LHCN-M2 (cell line): ENCODE results near the gene CDH10.

DNA sequence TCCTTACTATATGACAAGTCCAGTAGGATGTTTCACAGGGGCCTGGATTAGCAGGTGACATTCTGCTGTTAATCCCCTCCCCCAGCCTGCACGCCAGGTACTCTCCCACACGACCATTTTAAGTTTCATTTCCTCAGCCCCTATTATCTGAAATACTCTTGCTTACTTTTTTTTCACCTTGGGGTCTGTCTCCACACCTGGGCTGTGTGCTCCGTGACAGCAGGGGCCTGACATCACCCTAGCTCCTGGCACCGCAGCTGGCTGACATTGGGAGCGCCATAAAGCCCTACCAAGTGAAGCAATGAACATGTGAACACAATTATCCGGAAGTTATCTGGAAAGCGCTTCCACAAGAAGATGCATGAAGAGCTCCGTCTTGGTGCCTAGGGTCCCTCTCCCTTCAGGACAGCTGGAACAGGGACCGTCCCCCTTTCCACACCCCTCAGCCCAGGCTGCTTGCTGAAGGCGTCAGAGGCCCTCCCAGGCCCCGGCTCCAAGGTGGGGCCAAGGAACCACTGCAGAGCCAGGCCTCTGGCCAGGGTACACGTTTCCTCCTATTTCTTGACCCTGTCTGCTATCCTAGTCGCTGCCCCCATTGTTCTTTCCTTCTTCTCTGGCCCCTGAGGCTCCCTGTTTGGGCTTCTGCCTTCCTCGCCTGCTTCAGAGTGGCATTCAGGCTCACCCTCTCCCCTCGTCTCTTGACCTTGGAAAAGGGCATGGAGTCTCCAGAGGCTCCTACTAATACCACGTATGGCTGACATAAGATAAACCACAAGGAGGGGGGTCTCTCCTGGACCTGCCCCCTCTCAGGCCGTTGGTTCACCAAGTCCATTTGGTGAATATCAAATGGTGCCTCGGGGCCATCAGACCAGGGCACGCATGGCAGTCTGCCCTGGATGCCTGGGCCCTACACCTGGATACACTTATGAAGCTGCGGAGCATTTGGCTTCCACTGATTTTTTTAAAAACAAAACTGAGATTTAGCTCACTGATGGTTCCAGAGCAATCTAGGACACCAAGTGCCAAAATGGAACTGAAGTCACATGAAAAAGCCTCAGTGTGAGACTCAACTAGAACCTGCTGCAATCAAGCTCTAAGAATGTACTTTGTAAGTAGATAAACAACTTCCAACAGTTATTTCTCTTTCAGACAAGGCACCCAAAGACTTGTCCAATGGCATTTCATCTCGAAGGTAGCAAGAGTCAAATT lies 40.0 kb upstream of the ZNF622 start:
- RAMPAGE, long total RNA, result no peak

DNA sequence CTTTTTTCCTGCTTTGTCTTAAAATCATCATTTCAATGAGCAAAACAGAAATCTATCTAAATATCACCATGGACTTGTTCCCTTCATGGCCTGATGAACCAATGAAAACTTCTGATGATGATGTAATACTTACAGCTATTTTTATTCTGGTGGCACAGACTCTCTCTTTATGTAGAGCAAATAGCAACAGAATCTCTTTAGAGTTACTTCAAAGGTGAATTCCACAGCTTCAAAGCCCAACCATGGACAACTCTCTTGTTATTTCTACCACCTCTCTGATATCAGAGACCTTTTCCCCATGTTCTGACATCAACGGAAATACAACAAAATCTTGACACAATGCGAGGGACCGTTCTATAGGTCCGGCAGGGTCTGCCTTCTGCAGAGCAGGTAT lies 70.1 kb downstream of the RETREG1 start:
- RAMPAGE, long total RNA, result no peak

DNA sequence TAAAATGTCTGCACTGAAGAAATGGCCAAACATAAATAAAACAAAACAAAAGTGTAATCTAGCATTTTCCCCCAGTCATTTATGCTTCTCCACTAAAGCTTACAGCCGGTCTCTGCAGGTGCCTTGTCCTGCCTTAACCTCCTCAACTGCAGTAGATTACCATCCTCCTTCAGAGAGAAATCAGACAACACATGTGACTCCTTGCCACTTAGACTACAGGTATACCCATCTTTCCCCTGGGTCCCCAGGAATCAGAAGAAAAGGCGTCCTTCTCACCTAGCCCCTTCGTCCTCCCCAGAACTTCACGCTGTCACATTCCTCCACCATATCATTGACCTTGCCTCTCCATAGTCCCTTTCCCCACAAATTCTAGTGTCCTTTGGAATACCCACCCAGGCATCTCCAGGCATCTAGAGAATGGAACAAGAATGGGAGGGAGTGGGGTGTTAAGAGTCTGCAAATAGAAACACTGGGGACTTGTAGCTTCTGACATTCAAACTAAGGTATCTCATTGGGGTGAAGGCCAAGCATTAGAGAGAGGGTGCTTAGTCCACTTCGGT lies 11.6 kb downstream of the RETREG1 start:
- RAMPAGE, long total RNA, result no peak

- RAMPAGE, long total RNA, result no peak
Measured at GRCh38 chr5:16702643-16703360, 86.0 kb upstream of the RETREG1 start.

- RAMPAGE, long total RNA, result no peak
Measured at GRCh38 chr5:16879689-16880080, 56.4 kb downstream of the MYO10 start.

GRCh38 chr5:16881053-16881422 lies 55.0 kb downstream of the MYO10 start:
- RAMPAGE, long total RNA, result no peak

GRCh38 chr5:17069826-17070277 lies 133.8 kb upstream of the MYO10 start:
- RAMPAGE, long total RNA, result no peak

GRCh38 chr5:17222533-17223114 lies 5.2 kb downstream of the BASP1 start:
- RAMPAGE, long total RNA, result no peak

DNA sequence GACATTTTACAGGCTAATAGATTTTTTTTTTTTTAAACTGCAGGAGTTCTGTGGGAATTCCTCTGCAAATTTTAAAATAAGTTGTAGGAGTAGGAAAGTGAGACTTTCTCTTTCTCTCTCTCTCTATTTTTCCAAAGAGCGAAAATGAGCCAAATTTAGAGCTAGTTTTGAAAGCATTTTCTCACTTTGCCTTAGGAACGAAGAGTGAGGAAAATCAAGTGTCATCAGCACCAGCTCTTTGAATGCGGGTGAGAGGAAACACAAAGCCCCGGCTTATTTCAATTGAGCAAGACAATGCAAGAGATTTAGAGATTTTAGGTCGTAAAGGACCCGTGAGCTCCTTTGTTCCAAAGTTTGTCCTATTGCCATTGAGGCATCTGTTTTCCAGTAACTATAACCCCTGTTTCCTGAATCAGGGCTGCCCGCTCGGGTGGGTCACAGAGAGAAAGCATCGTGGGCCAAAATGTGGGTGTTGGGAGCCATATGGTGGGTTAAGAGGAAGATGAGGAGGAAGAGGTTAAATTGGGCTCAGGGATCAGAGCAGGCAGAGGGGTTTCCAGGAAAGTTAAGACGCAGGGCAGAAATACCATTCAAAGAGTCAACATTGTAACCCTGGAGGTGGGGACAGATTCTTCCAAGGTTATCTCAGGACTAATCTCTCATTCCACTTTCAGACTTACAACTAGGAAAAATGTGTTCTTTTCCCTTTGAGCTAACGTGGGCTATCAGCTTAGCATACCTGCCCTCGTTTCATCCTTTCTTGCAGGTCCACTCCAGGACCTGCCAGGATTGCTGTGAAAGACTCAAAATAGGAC lies 89.6 kb downstream of the H3Y2 start:
- RAMPAGE, long total RNA, result no peak

- RAMPAGE, long total RNA, result no peak
Measured at GRCh38 chr5:24644432-24645228, at the start of gene CDH10. Gene CDH10 (minus strand): TSS chr5:24644978.

DNA sequence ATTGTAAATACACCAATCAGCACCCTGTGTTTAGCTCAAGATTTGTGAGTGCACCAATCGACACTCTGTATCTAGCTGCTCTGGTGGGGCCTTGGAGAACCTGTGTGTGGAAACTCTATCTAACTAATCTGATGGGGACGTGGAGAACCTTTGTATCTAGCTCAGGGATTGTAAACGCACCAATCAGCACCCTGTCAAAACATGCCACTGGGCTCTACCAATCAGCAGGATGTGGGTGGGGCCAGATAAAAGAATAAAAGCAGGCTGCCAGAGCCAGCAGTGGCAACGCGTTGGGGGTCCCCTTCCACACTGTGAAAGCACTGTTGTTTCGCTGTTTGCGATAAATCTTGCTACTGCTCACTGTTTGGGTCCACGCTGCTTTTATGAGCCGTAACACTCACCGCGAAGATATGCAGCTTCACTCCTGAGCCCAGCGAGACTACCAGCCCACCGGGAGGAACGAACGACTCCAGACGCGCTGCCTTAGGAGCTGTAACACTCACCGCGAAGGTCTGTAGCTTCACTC lies 82.1 kb upstream of the CDH9 start:
- RAMPAGE, long total RNA, result no peak

DNA sequence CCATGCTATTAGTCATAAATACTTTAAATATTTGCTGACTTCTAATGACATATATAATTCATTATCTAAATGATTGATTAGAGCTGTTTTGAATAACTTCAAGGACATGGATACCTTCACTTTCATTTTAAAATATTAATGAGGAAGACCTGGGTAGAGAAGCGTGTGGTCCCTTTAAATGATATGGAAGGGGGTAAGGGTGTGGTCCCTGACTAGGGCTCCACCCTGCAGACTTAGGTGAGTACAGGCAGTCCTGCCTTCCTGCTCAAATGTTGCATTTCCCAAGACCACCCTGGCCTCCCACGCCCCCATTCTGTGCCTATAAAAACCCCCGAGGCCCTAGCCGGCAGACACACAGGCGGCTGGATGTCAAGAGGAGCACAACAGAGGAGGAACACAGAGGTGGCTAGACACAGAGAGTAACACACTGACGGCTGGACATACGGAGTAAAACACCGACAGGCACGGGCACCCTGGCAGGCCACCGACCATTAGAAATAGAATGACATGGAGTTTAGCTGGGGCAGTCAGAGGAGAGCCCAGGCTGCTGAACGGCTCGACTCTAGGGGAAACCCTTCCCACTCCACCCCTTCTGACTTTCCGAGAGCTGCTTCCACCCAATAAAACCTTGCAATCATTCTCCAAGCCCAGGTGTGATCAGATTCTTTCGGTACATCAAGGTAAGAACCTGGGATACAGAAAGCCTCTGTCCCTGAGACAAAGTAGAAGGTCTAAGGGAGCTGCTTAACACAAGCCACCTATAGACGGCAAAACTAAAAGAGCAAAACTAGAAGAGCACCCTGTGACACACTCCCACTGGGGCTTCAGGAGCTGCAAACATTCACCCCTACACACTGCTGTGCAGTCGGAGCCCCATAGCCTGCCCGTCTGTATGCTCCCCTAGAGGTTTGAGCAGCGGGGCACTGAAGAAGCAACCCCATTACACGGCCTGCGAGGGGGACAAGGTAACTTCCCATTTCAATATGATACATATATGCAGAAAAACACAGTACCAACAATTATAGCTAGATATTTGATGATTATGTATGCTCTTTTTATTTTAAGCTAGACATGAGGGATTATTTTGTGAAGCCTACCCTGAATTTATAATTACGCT lies 179.3 kb upstream of the CDH9 start:
- RAMPAGE, long total RNA, result no peak

DNA sequence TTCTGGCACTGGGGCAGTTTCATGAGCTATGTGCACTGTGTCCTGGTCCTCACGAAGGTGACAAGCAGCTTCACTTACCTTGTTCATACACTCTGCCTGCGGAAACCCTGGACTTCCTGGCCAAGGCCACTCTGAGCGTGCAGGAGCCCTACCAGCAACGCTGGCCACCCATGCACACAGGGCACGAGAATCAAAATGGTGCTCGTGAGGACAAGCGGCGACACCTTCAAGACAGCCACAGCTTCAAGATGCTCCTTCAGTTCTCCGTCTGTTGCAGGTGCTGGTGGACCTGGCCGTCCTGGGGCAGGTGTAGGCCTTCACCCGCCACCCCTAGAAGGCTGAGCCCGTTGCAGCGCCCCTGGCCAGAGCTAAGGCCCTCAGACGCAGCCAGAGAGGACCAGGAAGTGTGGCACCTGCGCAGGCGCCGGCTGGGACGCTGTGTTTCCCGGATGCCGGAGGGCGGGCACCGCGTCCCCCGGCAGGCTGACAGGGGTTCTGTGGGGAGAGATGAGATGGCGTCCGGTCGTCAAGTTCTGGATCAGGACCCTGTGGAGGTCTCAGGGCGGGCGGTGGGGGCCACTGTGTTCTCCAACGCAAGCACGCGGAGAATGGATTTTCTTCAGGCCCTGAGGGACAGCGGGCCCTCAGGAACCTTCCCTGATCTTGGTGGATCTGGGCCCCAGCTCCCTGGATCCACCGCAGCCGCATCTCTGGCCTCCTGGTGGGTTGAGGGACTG lies 1770.7 kb upstream of the CDH9 start:
- RAMPAGE, long total RNA, result no peak

GRCh38 chr5:31133284-31133984 lies 60.1 kb upstream of the CDH6 start:
- RAMPAGE, long total RNA, result no peak

- RAMPAGE, long total RNA, result no peak
Measured at GRCh38 chr5:31663408-31663828, 24.5 kb downstream of the PDZD2 start.

DNA sequence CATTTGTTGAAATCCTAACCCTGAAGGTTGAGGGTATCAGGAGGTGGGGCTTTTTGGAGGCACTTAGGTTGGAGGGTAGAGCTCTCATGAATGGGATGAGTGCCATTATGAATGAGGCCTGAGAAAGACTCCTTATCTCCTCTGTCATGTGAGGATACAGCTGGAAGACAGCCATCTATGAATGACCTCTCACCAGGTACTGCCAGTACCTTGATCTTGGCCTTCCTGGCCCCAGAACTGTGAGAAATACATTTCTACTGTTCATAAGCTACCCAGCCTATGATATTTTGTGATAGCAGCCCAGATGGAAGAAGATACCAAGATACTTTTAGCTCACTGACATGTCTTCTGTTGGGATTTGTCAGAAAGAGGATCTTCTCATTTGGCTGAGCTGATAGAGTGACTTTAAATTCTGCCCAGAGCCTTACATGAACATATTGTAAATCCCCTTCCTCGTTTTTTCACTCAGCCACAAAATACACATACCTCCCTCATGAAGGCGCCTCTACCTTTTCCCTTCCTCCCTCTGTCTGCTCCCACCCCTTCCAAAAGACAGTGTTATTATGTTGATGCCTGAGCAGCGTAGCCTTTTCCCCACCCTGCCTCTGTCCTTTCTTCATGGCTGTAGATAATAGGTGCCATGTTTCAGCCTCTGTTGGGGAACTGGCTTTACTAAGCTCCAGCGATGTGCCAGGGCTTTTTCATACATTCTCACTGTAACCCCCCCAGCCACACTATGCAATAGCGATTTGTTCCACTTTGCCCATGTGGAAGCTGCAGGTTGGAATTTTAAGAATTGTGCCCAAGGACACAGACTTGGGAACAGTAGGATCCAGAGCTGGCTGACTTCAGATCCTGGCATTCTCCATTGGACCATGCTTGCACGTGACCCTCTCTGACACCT lies 256.6 kb downstream of the PDZD2 start:
- RAMPAGE, long total RNA, result no peak

GRCh38 chr5:31916307-31916719 lies 257.8 kb downstream of the GOLPH3 start:
- RAMPAGE, long total RNA, result no peak

DNA sequence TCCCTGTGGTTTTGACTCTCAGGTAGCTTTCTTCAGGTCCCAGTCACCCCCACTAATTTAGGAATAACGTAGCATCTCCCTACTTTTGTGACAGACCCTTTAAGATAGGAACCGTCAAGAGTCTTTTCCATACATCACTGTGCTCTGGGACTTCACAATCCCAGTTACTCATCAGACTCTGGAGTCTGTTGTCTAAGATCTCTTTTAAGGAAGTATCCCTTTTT lies 143.1 kb downstream of the GOLPH3 start:
- RAMPAGE, long total RNA, result no peak

DNA sequence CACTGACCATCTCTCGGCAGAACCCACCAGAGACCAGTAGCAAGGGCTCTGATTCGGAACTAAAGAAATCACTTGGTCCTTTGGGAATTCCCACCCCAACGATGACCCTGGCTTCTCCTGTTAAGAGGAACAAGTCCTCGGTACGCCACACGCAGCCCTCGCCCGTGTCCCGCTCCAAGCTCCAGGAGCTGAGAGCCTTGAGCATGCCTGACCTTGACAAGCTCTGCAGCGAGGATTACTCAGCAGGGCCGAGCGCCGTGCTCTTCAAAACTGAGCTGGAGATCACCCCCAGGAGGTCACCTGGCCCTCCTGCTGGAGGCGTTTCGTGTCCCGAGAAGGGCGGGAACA lies 83.4 kb downstream of the GOLPH3 start:
- RAMPAGE, long total RNA, result no peak

DNA sequence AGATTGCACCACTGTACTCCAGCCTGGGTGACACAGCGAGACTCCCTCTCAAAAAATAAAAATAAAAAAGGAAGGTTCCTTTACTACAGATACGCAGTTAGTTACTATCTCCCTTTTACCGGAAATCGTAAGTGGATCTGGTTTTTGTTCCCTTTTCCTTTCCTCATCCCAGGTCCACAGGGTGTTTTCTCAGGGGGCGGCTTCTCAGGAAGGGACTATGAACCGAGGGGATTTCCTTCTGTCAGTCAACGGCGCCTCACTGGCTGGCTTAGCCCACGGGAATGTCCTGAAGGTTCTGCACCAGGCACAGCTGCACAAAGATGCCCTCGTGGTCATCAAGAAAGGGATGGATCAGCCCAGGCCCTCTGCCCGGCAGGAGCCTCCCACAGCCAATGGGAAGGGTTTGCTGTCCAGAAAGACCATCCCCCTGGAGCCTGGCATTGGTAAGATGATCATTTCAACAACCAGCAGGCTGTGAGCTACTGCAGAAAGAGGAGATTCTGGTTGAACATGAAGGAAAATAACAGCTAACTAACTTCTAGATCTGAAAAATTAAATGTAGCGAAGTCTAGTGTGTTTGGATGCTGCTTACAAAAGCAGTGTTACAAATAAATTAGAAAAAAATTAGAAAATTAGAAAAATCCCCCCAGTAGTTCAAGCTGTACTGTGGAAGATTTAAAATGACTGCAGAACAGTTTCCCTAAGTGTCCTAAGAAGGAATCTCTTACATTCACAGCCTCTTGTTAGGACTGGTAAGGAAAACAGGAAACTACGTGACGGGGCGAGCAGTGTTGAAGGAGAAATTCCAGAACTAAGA lies 75.7 kb downstream of the GOLPH3 start:
- RAMPAGE, long total RNA, result no peak